Vein endothelial cell (primary cell): Measurements from ENCODE around the gene KIF20A.

GRCh38 chr5:136019323-136019804 lies 9.4 kb upstream of the TGFBI start:
- CAGE, long polyA plus RNA: no peak

DNA sequence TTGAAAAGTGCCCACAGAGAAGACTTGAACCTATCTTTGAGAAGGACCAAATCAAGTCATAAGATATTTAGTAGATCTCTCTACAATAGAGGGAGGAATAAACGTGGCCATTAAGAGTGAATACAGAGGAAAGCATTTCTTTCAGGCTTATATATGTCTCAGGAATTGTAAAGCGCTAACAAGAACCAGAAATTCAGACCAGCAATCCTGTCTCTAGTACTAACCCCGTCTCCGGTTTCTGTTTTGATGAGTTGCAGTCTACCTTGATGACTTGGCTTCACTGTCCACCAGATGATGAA lies 8.6 kb upstream of the TGFBI start:
- CAGE, long polyA plus RNA: no peak

- CAGE, long polyA plus RNA: no peak
Measured at GRCh38 chr5:136059040-136059375, 30.2 kb downstream of the TGFBI start.

- CAGE, long polyA plus RNA: no peak
Measured at GRCh38 chr5:136061225-136061803, 32.5 kb downstream of the TGFBI start.

DNA sequence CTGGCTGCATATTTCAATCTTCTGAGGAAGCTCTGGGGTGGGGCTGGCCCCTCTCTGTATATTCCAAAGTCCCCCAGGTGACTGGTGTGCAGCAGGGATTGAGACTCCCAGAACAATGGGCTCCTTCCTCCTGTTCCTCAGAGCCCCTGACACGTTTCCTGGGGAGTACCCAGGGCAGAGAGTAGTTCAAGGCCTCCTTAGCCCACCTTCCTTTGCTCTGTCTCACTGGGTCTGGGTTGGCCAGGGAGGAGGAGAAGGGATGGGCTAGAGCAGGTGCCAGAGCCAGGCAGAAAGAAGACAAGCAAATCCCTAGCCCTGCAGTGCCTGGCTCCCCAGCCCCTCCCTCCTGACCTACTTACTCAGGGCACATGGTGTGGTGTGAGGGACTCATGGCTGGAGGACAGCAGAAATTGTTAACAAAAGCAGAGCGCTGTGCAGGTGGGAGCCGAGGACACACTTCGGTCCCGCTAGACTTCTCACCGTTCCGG lies 263.6 kb upstream of the TRPC7 start:
- CAGE, long polyA plus RNA: no peak

- CAGE, long polyA plus RNA: no peak
Measured at GRCh38 chr5:136975218-136976004, 523.7 kb downstream of the SPOCK1 start.

DNA sequence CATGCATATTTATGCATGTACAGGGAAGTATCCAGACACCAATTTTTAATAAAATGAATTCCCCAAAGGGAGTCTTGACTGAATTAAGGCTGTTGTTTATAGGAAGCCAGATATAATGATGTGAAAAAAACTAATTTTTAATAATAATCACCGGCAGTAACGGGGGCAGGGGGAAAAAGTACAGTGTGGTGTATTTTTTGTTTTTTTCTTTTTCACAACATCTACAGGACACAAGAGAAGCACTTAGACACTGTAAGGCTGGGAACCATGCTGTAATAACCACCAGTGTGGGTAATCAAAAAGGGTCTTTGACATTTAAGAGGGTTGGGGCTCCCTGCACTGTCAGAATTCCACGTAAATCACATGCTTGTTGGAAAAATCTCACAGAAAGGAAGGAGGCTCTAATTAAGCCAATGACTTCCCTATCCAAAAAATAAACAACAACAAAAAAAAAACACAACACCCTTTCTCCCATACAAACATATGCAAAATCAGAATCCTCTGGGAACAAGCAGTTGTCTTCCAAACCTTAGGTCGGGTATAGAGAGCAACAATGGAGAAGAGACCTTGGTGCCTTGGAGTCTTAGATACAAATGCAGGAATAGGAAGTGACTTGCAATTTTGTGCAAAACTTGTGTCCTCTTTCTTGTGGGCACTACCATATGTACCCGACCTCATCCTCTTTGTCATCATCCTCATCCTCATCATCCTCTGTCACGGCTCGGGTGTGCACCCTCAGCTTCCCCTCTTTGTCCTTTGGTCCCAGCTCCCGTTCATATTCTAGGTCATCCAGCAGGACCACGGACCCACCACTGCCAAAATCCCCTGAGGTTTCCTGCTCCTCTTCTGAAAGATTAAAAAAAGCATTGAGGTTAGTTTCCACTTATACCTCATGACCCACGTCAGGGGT lies 520.9 kb downstream of the SPOCK1 start:
- CAGE, long polyA plus RNA: no peak

DNA sequence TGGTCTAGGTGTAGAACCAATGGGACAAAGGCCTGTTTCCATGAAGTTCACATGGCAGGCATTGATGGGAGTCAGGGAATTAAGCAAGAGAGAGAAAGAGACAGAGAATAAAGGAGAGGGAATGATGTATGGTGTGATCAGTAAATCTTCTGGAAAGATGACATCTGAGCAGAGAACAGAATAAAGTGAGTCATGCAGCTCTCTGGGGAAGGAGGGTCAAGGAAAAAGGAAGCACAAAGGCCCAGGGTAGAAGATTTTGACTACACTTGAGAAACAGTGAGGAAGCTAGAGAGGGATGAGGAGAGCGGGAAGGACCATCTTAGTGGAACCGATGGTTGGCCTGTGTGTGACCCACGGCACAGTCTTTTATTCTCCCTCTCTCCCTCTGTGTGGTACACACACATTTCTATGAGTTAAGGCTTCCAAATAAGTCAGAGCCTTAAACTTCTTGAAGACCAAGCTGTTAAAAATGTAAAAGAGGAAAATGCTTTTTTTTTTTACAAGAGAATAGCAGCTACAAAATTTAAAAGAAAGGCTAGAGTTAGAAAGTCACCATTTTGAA lies 425.9 kb downstream of the SPOCK1 start:
- CAGE, long polyA plus RNA: no peak

DNA sequence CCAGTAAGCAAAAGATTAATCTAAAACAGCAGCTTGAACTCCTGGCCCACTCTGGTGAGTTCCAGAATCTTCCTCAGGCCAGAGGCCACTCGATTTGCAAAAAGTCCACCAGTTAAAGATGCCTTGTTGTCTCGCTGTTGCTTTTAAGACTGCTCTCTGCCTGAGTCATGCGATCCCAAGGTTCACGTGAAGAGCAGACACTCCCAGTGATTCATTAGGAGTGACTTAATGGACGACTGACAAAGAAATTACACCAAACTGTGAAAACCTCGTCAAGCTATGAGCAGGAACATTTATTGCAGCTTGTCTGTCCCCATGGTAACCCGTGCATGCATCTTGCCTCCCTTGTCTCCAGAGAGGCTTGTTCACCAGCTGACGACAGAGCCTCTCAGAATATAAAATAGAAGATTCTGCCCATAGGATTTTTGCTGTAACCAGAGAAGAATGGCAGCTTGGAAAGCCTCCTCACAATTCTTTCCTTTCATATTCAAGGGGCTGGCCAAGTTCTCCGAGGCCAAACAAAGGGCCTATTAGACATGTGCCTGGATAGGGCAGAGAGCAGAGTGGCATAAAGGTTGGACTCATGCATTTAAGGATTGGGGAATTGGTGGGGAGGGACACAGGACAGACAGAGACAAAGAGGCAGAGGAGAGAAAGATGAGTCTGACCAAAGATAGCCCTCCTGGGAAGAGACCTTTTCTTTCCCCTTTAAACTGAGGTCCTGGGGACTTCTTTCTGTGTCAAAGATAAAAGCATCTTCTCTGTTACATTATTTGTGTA lies 352.6 kb downstream of the SPOCK1 start:
- CAGE, long polyA plus RNA: no peak

- CAGE, long polyA plus RNA: no peak
Measured at GRCh38 chr5:137187177-137187558, 312.0 kb downstream of the SPOCK1 start.

DNA sequence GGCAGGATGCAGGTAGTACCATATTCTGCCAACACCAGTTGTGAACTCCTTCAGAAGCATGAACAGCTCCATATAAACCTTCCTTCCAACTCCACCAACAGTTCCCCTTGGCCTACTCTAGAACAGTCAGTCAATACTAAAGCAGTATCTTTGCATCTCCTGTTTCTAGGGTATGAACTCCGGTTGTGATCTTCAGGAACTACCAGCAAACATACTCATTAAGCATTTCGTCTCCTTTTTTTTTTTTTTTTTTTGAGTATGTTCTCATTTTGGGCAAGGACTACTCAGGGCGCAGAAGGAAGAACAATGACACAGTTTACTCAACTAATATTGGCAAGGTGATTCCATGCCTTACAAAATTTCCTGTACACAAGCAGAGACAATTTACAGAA lies 197.7 kb downstream of the SPOCK1 start:
- CAGE, long polyA plus RNA: no peak

DNA sequence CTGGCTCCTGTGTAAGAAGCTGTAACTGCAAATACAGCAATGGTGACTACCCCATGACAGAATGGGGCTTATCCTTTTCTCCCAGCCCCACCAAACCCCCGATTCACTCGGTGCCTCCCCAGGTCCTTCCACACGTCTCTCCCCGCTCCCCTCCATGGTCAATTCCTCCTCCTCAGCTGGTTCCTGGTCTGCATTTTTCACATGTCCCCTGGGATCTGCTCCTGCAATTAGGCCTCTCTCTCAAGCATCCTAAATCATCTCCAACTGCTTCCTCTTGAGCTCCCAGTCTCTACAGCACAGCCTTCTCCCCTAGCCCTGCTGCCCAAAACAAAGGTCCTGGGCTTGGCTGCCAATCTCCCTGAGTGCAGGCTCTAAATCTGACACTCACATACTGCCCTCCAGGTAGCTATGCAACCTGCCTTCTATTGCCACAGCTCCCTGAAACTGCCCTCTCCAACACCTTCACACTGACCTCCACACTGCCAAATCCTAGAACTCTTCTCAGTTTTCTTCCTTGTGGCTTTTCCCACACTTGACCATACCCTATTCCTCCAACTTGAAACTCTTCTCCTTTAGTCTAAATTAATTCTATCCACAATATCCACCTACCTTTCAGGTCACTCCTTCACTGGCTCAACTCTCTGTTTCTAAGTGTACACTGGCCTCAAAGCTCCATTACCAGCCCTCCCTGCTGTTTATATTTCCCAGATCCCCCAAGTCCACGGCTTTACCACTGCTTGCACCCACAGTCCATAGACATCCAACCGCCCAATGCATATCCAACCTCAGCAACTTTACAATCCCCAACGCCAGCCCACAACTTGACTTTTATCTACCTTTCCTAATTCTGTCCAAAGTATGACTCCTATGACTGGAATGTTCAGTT lies 107.4 kb downstream of the SPOCK1 start:
- CAGE, long polyA plus RNA: no peak

DNA sequence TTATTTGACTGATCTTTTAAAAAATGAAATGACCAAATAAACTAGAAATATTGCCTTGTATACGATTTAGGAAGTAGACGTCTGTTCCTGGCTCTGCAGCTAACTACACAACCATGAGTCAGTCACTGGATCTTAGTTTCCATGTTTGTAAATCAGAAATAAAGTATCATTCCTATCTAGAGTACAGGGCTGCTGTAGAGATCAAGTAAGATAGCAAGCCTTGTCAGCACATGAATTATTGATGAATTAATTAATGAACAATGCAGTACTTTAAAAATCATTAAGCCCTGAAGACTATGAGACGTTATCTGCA lies 48.1 kb upstream of the HNRNPA0 start:
- CAGE, long polyA plus RNA: no peak

DNA sequence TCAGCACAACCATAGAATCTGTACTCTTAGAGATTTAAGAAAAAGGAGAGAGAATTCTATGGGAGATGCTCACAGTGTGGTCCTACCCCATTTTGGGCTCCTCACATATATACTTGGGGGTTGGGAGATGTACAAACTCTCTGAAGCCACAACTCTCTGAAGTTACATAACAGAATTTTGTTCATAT lies 48.4 kb upstream of the HNRNPA0 start:
- CAGE, long polyA plus RNA: no peak

- CAGE, long polyA plus RNA: start-site peak on the plus strand at chr5:138179115-138179170, 243 and 97 reads in 2 replicates
Measured at GRCh38 chr5:138178874-138179626, at the start of gene KIF20A. TSS of gene KIF20A (plus strand) at chr5:138179112.

- CAGE, long polyA plus RNA: no peak
Measured at GRCh38 chr5:138385876-138386816, 33.7 kb downstream of the KDM3B start.

- CAGE, long polyA plus RNA: no peak
Measured at GRCh38 chr5:138492467-138492765, 27.1 kb downstream of the EGR1 start.

DNA sequence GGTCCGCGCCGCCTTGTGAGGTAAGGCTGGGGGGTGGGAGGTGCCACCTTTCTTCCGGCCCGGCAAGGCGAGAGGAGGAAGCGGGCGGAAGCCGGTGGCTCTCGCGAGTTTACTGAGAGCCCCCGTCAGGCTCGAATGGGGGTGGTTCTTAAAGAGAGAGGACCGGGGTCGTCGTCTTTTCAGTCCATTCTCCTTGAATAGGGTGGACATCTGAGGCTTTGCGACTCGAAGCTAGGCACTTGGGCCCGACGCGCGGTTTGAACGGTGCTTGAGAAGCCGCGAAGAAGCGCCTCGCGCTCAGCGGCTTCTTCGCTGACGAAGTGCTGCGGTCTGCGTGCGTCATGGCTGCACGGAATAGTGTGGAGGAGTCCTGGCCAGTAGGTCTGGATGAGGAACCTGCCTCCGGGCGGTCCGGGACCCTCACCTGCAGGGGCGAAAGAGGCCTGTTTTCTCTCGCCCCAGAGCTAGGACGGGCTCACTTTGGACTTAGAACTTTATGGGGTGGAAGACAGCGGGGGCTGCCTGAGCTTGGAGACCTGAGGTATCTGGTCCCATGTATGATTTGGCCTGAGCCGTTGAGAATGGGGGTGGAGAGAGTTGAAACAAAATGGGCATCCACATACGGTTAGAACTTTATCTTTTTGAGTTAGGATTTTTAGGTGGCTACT lies 483 bp upstream of the ETF1 start:
- CAGE, long polyA plus RNA: no peak

- CAGE, long polyA plus RNA: no peak
Measured at GRCh38 chr5:138544053-138545075, 1.3 kb upstream of the ETF1 start.

GRCh38 chr5:138551481-138552283 lies 8.6 kb upstream of the ETF1 start:
- CAGE, long polyA plus RNA: no peak